Measurements from ENCODE around the genes CLDN4, METTL27, GTF2IRD1 and SPDYE12.

DNA sequence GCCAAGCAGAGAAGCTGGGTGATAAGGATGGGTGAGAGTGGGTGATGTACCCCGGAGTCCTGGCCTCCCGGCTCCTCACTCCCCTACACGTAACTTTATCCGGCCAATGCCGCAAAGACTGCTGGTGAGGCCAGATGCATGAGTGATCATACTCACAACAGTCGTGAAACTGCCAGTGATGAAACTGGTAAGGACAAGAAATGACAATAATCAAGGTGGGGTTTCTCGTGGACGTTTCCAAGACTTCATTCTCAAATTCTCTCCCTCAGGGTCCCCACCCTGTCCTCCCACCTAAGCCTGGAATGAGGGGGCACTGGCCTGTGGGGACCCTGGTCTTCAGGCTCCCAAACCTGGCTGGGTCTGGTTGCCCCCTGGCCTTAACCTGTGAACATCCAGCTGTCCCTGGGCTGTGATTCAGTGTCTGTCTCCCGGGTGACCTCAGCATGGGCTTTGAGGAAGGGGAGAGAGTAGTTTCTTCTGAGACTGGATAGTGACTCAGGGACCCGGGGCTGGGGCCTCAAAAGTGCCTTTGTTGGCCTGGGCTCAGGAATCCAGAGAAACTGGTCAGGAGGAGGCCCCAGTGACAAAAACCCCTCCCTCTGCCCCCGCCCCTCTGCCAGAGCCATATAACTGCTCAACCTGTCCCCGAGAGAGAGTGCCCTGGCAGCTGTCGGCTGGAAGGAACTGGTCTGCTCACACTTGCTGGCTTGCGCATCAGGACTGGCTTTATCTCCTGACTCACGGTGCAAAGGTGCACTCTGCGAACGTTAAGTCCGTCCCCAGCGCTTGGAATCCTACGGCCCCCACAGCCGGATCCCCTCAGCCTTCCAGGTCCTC lies at the start of gene CLDN4:
TSS of gene CLDN4 (plus strand) at position 653 of the 837 bp plus-strand sequence.
- RRBS = no CpG with 5 or more reads among the region's 21 CpGs

DNA sequence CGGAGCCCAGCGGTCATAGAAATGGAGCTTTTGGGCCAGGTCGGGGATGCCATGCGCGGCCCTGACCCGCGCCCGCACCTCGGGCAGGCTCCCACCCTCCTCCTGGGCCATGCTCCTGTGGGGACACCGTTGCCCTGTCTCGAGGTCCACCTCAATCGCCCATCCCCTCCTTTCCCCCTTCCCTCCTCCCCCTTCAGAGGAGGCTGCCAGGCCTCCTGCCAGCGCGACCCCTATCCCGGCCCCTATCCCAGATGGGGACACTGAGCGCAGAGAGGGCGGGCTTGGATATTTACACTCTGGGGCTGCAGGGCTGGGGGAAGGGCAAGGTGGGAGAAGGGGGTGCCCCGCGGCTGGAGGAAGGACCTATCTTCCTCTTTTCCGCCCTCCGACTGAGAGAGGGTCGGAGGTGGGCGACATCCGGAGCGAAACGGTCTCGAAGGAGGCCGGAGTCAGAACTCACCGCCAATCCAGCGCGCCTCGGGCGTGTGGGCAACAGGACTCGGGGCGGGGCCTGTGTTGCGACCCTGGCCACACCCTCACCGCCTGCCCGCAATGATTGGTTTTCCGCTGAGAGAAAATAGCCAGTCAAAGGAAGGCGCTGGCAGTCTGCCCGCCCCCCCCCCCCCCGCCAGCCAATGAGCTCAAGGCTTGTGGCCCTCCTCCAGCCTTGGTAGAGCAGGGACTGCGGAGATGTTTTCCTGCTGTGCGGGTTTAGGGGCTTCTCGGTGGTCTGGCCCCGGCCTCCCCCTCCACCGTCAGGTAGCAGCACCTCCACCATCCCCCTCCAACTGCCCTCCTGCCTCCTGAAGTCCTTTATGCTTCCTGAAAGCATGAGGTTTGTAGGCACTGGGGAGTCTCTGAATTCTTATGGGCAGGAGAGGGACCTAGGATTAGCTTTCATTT lies at the start of gene METTL27:
TSS of gene METTL27 (minus strand) at position 487 of the 903 bp plus-strand sequence.
- RRBS = no CpG with 5 or more reads among the region's 47 CpGs

GRCh38 chr7:73886243-73886881 lies 25.4 kb downstream of the TMEM270 start:
- RRBS = 53% methylated on average over 9 of the region's 22 CpGs

- RRBS = no CpG with 5 or more reads among the region's 20 CpGs
Observed at GRCh38 chr7:74009519-74010245, 18.3 kb upstream of the ELN start.

GRCh38 chr7:74012915-74013370 lies 15.0 kb upstream of the ELN start:
- RRBS = no CpG with 5 or more reads among the region's 14 CpGs

- RRBS = no CpG with 5 or more reads among the region's 29 CpGs
Observed at GRCh38 chr7:74032922-74033995, 5.3 kb downstream of the ELN start.

- RRBS = no CpG with 5 or more reads among the region's 5 CpGs
Observed at GRCh38 chr7:74035155-74035577, 7.2 kb downstream of the ELN start.

DNA sequence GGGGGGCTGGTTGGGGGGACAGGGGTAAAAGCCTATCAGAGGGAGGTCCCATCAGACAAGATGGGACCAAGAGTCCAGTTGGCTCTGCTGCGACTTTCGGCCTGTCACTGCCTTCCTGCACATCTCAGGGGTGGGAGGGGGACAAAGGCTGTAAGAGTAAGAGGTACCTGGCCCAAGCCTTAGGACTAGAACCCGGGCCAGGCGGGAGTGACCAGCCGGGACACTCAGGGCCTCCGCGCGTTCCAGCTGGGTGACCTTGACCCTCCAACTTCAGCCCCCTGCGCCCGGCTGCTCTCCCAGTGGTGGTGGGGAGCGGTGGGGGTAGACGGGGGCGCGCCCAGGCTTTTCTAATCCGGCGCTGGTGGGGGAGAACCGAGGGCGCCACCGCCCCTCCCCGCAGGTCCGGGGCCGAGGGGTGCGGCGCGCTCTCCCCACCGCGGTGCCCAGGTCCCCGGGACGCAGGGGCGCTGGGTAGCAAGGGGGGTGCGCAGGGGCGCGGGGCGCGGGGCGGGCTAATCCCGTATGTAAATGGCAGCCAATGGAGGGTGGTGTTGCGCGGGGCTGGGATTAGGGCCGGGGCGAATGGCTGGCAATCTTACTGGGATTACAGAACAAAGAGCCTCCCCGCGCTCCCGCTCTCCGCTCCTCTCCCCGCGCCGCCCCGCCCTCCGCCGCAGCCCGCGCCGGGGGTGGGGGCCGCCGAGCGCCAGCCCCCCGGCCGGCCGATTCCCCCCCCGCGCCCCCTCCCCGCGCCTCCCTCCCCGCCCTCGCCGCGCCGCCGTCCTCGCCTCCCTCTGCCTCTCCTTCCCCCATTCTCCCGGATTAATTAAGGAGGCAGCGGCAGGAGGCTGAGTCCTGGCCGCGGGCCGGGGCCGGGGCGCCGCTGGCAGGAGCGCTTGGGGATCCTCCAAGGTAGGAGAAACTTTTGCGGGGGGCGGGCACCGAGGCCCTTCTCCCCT lies at the start of gene GTF2IRD1:
TSS of gene GTF2IRD1 (plus strand) at position 642 of the 959 bp plus-strand sequence.
- RRBS = 13% methylated on average over 30 of the region's 83 CpGs

GRCh38 chr7:74498934-74499713 lies 45.4 kb downstream of the GTF2IRD1 start:
- RRBS = no CpG with 5 or more reads among the region's 7 CpGs

GRCh38 chr7:74604259-74604810 lies 53.2 kb upstream of the GTF2I start:
- RRBS = no CpG with 5 or more reads among the region's 6 CpGs

DNA sequence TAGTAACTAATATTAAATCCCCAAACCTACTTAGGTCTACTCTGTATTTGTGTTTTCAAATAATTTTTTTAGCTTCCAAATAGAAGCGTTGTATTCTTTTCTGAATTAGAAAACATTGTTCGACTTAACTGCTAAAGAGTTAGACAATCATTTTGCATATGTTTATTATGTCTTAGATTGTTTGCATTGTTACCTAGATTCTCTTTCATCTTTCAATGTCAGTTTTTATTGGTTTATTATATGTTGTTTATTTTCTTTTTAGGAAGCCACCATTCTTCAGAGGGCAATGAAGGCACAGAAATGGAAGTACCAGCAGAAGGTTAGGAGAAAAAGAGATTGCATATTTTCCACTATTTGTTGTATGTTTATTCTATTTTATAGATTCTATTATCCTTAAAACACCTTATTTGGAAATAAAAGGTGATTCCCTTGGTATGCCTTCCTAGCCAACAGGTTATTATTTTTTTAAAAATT lies 57.1 kb upstream of the NCF1 start:
- RRBS = no CpG with 5 or more reads among the region's 2 CpGs

GRCh38 chr7:74914952-74915402 lies at the start of gene SPDYE12:
SPDYE12 (minus strand) TSS chr7:74915078.
- RRBS = no CpG with 5 or more reads among the region's 9 CpGs

- RRBS = no CpG with 5 or more reads among the region's 7 CpGs
Observed at GRCh38 chr7:75028679-75029346, 44.8 kb downstream of the RCC1L start.

- RRBS = no CpG with 5 or more reads among the region's 5 CpGs
Observed at GRCh38 chr7:75056530-75056891, 17.1 kb downstream of the RCC1L start.

- RRBS = no CpG with 5 or more reads among the region's 81 CpGs
Observed at GRCh38 chr7:75358772-75359691, 23.9 kb downstream of the SPDYE15 start.

DNA sequence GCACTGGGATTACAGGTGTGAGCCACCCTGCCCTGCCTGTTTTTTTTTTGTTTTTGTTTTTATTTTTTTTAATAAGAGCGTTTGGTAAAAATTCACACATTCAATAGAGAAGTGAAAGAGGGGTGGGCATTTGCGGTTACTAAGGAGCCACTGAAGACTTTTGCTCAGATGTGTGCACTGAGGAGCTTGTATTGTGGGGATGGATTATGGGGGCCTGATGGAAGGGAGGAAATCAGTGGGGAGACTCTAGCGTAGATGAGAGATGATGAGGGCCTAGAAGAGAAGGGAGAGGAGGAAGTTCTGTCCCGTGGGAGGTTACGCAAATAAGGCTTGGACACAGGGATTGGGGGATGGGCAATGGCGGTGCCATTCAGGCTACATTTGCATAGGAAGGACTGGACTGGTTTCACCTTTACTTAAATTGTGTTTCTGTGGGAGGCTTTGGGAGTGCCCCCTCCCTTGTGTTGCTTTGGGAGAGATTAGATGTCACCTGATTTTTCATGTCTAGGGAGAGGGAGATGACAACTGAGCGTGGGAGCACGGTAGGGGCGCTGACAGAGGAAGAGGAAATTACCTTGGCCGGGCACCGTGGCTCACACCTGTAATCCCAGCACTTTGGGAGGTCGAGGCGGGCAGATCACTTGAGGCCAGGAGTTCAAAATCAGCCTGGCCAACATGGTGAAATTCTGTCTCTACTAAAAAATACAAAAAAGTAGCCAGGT lies 2.2 kb upstream of the HIP1 start:
- RRBS = no CpG with 5 or more reads among the region's 13 CpGs

- RRBS = no CpG with 5 or more reads among the region's 2 CpGs
Observed at GRCh38 chr7:75817265-75817464, 3.6 kb upstream of the CCL24 start.

DNA sequence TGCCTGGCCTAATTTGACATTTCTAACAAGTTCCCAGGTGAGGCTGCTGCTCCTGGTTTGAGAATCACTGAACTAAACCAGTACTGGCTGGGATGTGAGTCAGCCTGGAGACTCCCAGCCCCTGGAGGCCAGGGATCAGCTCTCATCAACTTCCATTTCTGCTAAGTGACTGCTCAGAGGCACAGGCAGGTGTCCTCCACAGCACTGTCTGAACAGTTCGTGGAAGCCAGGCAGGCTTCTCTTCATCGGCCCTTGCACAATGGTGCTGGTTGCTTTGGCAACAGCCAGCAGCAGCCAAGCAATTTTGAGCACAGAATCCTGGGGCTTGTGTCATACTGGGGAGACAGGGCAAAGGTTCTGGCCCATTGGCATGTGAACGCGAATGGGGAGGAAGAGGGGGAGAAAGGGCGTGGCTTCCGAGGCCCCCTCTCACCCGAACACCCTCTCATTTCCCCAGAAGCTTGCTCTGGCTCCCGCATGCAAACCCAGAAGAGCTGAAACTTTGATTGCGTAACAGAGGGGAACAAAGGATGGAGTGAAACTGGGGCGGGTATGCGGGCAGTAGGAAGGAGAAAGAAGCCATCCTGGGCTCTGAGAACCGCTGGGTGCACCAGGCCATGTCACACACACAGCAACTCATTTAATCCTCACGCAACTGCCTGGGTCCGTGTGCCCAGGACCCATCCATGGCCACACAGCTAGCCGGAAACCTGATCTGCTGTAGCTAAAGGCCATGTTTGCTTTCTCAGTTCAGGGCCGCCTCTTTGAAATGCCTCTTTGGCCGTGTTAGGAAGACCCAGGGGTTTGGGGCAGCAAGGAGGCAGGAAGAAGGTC lies 8.9 kb upstream of the POR start:
- RRBS = no CpG with 5 or more reads among the region's 17 CpGs

- RRBS = no CpG with 5 or more reads among the region's 32 CpGs
Observed at GRCh38 chr7:75969545-75970528, 24.6 kb downstream of the TMEM120A start.

DNA sequence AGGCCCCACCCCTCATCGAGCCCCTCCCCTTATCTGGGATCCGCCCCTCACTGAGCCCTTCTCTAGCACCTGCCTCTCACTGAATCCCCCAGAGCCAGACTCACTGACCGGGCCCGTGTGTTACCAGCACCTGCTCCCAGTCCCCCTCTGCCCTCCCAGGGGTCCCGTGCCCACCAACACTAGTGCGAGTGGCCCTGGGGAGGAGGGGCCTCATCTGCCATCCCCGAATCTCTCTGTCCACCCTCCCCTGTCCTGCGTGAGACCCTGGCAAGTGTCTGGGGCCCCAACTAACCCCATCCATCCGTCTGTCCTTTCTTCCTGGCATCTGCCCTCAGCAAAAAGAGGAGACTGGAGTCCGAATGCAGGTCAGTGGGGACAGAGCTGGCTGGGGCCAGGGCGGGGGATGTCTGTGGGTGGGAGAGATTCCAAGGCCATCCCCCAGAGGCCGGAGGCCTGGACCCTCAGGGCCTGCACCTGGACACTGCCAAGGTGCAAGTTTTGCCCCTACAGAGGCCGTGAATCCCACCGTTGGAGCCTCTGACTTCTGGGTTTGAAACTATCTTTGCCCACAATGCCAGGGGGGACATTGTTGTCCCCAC lies 41.8 kb upstream of the HSPB1 start:
- RRBS = no CpG with 5 or more reads among the region's 14 CpGs